HCT116 (cell line): ENCODE data around the genes TPSAB1, BAIAP3, TELO2, MRPS34, HS3ST6, MSRB1 and NDUFB10.

GRCh38 chr16:1083009-1083346, 10.4 kb downstream of the SSTR5 start:
- RRBS = 2% methylated on average over 16 of the region's 20 CpGs

- RRBS = 2% methylated on average over 17 of the region's 28 CpGs
Measured at GRCh38 chr16:1090162-1090802, 5.8 kb downstream of the C1QTNF8 start.

DNA sequence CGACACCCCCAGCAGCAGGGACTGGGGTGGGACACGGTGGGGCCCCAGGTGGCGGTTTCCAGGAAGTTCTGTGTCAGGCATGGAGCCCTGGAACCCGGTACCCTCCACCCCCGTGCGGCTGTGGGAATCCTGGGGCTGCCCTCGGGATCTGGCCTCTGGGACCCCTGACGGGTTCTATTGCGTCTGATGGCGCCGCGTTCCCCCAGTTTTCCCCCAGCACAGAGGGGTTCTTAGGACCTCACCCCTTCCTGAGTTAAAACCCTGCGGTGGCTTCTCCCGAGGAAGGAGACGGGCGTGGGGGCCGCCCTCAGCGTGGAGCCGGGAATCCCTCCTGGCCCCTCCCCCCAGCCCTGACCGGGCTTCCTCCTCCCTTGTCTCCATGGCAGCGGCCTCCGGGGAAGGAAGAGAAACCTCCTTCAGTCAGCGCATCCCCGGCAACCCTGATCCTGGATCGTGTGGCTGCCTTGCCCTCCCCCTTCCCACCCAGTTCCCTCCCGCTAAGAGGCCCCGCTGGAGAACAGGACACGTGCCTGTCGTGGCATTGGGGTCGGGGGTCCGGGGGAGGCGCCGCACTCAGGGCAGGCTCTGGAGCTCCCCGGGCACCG, 30.3 kb downstream of the CACNA1H start:
- RRBS = 77% methylated on average over 8 of the region's 35 CpGs

- RRBS = no CpG with 5 or more reads among the region's 9 CpGs
Measured at GRCh38 chr16:1221646-1221975, 3.5 kb downstream of the TPSG1 start.

GRCh38 chr16:1224105-1225077, 677 bp downstream of the TPSG1 start:
- RRBS = no CpG with 5 or more reads among the region's 25 CpGs

DNA sequence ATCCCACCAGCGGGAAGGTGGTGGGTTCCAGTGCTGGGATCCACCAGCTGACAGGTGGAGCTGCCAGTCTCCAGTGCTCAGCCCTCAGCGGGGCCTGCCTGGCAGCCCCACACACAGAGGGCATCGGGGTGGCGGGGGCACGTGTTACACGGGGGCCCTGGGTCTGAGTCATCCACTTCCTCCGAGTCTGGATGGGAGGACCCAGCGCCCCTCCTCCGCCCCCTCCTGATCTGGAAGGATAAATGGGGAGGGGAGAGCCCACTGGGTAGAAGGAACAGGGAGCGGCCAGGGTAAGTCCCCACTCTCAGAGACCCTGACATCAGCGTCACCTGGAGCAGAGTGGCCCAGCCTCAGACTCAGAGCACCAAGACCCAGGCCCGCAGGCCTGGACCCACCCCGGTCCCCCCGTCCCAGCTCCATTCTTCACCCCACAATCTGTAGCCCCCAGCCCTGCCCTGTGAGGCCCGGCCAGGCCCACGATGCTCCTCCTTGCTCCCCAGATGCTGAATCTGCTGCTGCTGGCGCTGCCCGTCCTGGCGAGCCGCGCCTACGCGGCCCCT, at the start of gene TPSAB1:
TSS of gene TPSAB1 (plus strand) at position 267 of the 560 bp plus-strand sequence.
- RRBS = no CpG with 5 or more reads among the region's 23 CpGs

- RRBS = under 1% methylated on average over 13 of the region's 46 CpGs
Measured at GRCh38 chr16:1333398-1333755, at the start of gene BAIAP3. Gene BAIAP3, plus strand, starts transcription at chr16:1333645.

GRCh38 chr16:1347409-1348765, 3.8 kb downstream of the TSR3 start:
- RRBS = 97% methylated on average over 10 of the region's 80 CpGs

GRCh38 chr16:1419949-1420561, 492 bp downstream of the UQCC4 start:
- RRBS = 5% methylated on average over 1 of the region's 31 CpGs

GRCh38 chr16:1448126-1448588, 3.8 kb upstream of the CCDC154 start:
- RRBS = no CpG with 5 or more reads among the region's 26 CpGs

DNA sequence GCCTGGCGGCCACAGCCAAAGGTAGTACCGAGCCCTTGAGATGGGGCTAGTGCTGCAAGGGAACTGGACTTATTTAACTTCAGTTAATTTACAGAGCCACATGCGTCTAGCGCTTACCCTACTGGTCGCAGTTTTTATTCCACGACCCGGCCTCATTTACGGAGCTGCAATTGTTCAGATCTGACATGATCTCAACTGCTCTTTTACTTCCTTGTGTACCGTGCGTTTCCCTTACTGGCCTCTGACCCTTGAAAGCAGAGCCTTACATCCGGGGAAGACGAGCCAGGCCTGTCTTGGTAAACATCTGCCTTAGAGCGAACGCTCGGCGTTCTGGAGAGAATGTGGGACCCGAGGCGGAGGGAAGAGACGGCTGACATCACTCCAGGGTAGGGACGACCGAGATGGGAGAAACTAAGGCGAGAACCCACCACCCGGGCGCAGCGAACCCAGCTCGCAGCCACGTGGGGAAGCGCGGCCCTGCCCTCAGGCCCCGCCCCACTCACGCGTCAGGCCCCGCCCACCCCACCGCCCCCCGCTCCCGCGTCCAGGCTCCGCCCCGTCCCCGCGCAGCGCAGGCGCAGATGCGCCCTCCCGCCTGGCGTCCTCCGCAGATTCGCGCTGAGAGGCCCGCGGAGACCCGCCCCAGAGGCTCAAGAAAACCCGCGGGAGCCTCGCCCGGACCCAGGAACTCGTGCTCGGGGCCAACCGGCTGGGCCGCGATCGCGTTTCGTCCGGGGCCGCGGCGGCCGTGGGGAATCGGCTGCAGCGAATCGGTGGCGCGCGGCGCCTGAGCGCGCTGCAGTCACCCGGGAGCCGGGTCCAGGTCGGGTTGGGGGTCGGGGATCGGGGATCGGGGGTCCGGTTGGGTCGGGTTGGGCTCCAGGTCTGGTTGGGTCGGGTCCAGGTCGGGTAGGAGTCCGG, at the start of gene TELO2:
TSS of gene TELO2 (plus strand) at position 578 of the 921 bp plus-strand sequence.
- RRBS = 2% methylated on average over 24 of the region's 89 CpGs

DNA sequence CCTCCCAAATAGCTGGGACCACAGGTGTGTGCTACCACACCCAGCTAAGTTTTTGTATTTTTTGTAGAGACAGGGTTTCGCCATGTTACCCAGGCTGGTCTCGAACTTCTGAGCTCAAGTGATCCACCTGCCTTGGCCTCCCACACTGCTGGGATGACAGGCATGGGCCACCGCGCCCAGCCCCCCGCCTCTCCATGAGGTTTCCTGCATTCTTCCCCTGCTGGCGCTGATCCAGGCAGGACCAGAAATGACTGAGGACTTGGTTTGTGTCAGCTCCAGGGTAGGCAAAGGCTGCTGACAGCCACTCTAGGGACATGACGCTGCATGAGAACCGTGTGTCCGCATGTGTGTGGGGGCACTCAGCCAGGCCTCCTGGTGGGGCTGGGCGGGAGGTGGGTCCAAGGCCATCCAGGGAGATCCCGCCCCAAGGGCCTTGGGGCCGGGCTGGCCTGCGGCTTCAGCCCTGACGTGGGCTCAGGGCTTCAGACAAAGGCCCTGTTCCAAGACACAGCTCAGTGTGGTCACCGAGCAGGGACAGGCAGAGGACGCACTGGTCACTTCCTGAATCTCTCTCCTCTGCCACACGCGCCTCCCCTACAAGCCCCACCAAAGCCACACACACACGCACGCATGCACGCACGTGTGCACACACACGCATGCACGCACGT, 5.6 kb upstream of the TMEM204 start:
- RRBS = no CpG with 5 or more reads among the region's 25 CpGs

- RRBS = no CpG with 5 or more reads among the region's 8 CpGs
Measured at GRCh38 chr16:1571253-1571772, 37.8 kb downstream of the TMEM204 start.

GRCh38 chr16:1677684-1678073, 400 bp upstream of the JPT2 start:
- RRBS = 2% methylated on average over 7 of the region's 23 CpGs

GRCh38 chr16:1773072-1773341, at the start of gene MRPS34:
Gene MRPS34, minus strand, starts transcription at chr16:1773134.
- RRBS = under 1% methylated on average over 8 of the region's 36 CpGs

DNA sequence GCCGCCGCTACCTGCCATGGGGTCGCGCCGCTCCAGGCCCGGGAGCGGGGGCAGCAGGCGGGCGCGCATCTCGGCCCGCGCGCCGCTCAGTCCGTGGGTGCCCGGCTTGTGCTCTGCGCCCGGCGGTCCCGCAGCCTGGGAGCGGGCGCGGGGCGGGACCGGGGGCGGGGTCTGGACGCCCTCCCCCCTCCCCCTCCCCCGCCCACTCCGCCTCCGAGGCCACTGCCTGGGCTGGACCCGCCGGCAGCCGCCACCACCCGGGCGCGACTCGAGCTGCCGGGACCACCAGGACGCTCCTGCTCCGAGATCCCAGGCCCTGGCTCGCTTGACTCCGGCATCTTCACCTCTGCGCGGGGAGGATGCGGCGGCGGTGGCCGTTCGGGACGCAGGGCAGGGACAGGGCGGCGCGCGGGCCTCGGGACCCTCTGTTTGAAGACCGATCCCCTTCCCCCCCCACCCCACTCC, at the start of gene HS3ST6:
TSS of gene HS3ST6 (minus strand) at position 110 of the 465 bp plus-strand sequence.
- RRBS = 88% methylated on average over 27 of the region's 57 CpGs

- RRBS = 98% methylated on average over 5 of the region's 31 CpGs
Measured at GRCh38 chr16:1933032-1933819, 9.8 kb downstream of the MSRB1 start.

GRCh38 chr16:1943004-1943832, at the start of gene MSRB1:
Gene MSRB1, minus strand, starts transcription at chr16:1943199.
- RRBS = 1% methylated on average over 16 of the region's 64 CpGs

- RRBS = 2% methylated on average over 50 of the region's 94 CpGs
Measured at GRCh38 chr16:1959067-1960129, at the start of gene NDUFB10. Gene NDUFB10, plus strand, starts transcription at chr16:1959538.

DNA sequence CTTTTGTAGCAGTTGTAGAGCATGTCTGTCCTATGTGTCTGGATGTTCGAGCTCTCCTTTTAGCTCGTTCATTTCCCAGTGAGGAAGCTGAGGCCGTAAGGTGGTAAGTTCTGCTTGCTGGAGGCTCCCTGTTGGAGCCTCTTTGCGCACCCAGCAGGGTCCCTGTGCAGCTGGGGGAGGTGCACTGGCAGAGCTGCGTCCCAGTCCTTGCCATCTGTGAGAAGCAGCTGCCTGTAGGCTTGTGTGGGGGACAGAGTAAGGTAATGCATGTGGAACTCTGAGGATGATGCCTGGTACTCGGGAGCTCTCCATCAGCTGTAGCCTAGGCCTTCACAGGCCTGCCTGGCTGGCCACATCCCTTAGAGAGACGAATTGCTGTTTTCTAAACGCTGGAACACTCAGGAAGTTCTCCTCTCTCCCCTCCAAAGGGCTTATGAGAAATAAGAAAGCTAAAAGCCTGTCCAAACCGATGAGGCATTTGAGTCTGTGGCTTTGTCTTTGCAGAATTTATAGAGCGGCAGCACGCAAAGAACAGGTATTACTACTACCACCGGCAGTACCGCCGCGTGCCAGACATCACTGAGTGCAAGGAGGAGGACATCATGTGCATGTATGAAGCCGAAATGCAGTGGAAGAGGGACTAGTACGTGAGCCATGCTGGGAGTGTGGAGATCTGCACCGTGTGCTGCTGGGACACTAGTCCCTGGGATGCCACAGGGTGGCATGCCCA, 1.5 kb downstream of the NDUFB10 start:
- RRBS = no CpG with 5 or more reads among the region's 18 CpGs